Airway epithelial cell (primary cell): ENCODE measurements around a stretch of chr10.

- RAMPAGE, long total RNA: no peak
These were observed 105.9 kb downstream of the NEURL1 start for GRCh38 chr10:103599292-103600001.

DNA sequence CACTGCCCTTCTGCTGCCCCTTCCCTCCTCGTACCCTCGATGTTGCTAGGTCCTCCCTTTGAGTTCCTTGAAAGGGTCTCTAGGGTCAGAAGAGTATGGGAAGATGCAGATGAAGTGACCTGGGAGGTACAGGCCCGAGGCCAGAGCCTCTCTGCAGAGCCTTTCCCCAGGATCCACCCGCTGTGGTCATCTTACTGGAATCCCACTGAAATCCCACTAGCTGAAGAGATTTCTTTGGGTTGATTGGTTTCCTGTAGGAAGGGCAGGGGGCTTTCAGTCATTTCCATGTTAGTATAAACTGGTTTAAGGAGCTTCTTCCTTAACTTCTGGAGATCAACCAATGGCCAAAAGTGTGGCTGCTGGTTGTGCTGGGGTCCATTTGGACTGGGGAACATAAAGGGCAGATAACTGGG lies 110.6 kb downstream of the NEURL1 start:
- RAMPAGE, long total RNA: no peak

DNA sequence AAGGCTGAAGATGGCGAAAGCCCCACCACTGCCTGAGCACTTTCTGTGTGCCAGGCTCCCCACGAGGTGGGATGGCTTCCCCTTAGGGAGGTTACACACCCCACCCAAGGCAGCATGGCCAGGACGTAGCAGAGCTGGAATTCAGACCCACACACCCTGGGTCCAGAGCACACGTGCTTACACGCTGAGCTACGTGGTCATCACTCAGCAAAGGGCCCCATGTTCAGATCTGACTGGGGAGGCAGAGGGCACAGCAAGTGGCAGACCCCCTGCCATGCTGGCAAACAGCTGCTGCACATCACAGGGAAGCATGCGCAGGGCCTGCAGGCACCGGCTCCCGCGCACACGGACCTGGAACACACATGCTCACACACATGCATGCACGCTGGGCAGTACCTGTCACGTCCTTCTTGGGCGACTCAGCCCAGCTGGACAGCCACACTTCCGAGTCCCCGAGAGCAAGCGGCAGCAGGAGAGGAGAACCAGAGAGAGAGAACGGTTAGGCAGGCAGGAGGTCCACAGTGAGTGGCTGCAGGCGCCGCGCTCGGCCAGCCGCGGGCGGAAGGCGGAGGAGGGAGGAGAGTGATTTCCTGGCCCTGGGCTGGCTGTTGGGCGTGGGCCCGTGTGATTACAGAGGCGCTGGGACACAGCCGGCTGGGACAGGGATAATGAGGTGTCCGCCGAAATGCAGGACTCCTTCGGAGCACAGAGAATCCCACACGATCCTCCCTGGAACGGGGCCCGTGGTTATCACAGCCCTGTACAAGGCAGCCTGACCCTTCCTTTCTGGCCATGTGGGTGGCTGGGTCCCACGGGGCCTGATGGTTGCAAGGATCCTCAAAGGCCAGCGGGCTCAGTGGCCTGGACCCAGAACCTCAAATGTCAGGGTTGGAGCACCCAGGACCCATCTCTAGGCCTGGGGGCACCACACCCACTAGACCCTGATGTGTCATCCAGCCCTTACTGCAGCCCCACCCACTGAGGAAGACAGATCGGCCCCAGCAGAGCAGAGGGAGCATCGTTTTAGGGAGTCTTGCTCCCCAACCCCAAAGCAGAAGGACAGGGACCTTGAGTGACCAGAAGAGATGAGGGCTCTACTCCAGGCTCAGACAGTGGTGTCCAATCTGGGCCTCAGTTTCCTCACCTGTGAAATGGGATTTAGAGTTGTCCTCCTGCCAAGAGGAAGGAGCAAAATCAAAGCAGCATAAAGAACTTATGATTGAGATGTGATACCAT lies 175.1 kb downstream of the NEURL1 start:
- RAMPAGE, long total RNA: no peak

- RAMPAGE, long total RNA: no peak
These were observed 172.6 kb downstream of the SH3PXD2A start for GRCh38 chr10:103682698-103683166.

DNA sequence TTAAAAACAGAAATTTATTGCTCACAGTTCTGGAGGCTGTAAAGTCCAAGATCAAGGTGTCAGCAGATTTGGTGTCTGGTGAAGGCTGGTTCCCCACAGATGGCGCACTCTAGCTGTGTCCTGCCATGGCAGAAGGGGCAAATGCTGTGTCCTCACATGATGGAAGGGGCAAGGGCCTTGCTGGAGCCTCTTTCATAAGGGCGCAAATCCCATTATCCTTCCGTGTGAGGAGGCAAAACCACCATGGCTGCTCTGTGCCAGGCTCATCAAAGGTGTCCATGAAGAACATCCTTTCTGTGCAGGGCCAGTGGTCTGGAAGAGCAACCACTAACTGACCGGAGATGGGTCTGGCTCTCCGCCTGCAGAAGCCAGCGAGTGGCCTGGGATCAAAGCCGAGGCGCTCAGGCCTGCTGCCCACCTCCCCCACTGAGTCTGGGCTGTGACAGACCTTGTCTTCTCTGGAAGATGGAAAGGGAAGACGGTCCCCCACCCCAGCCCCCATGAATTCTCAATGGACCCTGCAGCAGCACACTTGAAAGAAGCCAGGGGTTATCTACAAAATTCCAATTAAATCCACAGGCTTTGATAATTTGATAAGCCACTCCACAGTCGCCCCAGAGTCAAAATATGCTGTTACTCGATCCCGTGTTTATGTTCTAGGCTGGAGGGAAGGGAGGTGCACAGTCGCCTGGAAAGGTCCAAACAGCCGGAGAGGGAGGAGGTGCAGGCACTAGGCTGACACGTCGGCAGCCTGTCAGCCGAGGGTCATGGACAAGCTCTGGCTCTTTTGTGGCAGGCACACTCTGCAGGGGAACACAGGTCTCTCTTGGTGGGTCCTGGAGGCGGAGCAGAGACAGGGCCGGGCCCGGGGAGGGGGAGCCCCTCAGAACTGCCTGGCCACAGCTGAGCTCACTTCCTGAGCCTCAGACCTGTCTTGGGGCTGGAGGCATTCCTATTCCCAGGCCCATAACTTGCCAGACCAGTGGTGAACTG lies 135.0 kb downstream of the SH3PXD2A start:
- RAMPAGE, long total RNA: no peak

DNA sequence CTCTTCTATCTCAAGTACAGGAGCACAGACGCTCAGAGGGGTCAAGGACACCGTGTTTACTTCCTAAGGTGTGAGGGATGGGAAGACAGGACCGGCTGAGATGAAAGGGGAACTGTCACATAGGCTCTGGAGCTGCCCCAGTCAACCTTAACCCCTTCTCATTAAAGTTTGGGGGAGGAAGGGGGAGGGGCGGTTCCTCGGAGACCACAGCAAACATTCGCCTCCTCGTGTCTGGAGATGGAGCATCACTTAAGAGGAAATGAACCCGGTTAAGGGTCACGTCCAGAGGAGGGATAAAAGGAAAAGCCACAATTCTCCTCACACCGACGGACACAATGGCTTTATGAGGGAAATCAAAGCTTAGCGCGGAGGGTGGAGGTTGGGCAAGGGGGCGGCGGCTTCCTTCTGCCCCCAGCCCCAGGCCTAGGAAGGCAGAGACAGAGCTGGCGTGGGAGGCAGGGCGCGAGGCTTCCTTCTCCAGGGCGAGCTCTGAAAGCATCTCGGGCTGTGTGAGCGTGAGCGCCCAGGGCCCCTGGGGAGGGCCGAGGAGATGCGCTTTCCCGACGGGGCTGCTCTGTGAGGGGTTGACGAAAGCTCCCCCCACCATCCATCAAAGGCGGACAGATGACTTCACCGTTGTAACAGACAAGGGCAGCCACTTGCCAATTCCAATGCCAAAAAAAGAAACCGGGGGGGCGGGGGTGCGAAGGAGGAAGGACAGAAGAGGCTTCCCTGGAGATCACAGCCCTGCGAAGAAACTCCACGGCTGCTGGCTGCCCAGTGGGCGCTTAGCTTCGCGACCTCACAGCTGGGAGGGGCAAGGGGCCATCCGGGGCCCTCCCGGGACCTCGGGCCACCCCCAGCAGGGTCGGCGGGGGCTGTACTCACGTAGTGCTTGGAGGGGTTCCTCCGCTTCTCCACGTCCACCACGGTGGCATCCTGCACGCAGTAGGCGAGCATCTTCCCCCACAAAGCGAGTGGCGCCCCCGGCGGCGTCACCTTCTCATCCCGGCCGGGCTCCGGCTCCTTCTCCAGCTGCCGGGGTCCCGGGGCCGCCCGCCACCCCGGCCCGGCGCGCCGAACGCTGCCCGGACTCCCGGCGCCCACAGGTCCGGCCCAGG lies 709 bp downstream of the SH3PXD2A start:
- RAMPAGE, long total RNA: no peak

DNA sequence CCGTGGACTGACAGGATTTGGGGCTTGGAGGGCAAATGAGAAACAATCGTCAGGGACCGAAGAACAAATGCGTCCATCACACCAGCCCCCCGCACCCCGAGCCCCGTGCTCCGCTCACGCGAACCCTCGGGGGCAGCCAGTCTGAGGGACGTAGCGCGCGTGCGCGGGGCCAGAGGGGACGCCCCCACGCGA lies 161 bp upstream of the SLK start:
- RAMPAGE, long total RNA: no peak

- RAMPAGE, long total RNA: no peak
These were observed 41.2 kb downstream of the SLK start for GRCh38 chr10:104008096-104008634.

DNA sequence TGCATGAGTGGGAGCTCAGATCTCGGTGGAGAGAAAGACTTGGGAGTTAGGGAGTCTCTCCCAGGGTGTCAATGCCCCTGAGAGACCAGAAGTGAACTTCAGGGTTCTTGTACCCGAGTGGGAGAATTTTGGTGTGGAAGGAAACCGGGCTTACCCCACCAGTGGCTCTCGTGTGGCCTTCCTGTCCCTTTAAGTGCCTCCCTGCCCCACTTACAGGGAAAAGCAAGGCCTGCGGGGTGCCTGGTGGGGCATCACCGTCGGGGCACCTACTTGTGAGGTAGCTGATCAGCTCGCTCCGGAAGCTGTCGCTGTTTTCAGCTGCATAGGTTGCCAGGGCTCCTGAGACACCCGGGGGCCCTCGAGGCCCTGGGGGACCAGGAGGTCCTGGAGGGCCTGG lies 51.3 kb downstream of the COL17A1 start:
- RAMPAGE, long total RNA: no peak

GRCh38 chr10:104064269-104064701 lies 21.4 kb downstream of the COL17A1 start:
- RAMPAGE, long total RNA: no peak

DNA sequence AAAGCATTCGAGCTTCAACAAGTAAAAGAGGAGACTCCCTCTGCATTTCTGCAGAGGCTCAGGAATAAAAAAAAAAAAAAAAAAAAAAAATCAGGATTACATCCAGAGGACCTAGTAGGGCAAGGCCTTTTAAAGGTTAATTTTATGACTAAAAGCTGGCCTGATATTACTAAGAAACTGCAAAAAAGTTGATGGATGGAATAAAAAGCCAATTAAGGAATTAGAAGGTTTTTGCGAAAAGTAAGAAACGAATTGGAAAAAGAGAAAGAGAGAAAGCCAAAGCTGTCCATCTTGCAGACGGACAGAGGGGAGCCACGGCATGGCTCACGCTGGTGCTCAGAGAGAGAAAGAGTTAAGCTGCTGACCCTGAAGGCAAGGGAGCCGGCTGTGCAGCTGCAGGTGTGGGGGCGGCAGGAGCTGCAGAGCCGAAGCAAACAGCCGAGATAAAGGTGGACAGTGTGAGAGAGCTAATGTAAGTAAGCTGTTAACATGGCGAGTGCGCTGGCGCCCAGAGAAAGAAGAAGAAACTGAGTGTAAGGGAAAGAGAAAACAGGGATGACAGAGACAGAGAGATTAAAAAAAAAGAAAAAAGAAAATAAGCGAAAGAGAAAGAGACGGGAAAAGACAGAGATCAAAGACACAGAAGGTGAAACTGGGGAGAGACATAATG lies 18.3 kb downstream of the COL17A1 start:
- RAMPAGE, long total RNA: no peak

GRCh38 chr10:104268101-104268329 lies 969 bp upstream of the GSTO2 start:
- RAMPAGE, long total RNA: no peak

- RAMPAGE, long total RNA: no peak
These were observed 16.5 kb downstream of the ITPRIP start for GRCh38 chr10:104321631-104322309.

GRCh38 chr10:104322963-104323562 lies 15.2 kb downstream of the ITPRIP start:
- RAMPAGE, long total RNA: no peak

DNA sequence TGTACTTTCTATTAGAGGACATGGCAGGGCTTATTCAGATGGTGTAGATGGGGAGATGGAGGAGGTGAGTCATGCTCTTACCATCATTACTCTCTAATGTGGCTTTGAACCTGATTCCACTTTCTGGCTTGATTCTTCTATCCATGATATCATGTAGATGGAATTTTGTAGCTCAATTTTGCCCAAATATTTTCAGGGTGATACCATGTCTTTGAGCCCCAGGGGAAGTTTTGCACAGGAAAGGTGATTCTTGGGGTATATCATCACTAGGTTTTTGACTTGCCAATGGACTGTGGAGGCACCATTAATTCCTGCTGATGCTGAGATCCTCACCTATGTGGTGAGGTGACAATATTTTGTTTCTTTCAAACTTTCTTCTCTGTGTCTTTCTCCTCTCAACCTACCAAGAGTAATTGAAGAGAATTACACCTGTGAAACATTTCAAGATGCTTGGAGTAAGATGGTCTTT lies 91.9 kb downstream of the CFAP58 start:
- RAMPAGE, long total RNA: no peak

DNA sequence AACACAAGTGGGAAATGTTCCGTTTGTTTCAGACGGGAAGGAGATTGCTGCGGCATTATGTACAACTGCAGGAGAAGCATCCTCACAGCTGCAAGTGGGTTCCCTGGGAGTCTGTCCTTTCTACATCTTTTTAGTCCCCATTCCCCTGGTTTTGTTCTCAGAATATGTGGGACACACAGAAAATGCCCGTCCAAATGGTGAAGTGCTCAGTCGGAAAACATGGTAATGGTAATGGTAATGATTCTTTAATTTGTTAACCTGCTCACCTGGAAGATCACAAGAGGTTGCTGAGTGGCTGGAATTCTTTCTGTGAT lies 513.8 kb downstream of the SORCS3 start:
- RAMPAGE, long total RNA: no peak

DNA sequence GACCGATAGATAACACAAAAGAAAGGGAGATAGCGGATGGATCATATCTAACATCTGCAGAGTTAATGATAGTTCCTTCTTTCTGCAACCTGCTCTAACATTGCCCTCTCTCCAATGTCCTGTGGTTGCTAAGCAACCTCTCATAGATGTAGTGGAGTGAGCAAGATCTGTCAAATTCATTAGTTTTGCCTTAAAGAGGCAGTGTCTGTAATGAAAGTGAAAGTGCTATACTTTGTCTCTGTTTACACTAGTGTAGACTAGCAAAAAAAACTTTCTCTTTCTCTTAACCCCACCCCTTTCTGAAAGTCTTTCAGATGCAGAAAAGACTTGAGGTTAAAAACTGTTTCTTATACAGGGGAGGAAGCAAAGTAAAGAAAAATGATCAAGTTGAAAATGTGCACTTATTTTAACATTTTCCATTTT lies 1196.9 kb downstream of the SORCS3 start:
- RAMPAGE, long total RNA: no peak

- RAMPAGE, long total RNA: no peak
These were observed 701.2 kb downstream of the XPNPEP1 start for GRCh38 chr10:109222187-109222393.

- RAMPAGE, long total RNA: no peak
These were observed 27.8 kb downstream of the XPNPEP1 start for GRCh38 chr10:109895410-109896109.

- RAMPAGE, long total RNA: no peak
These were observed 42.1 kb upstream of the XPNPEP1 start for GRCh38 chr10:109965295-109965863.